PC-3 (cell line): ENCODE data around the gene CAPZA3.

GRCh38 chr12:14257392-14258362, 107.8 kb upstream of the ATF7IP start:
- RAMPAGE, long total RNA: no peak

- RAMPAGE, long total RNA: no peak
These were observed 2.3 kb downstream of the H4C16 start for GRCh38 chr12:14768450-14769275.

GRCh38 chr12:15430283-15430600, 107.9 kb downstream of the PTPRO start:
- RAMPAGE, long total RNA: no peak

DNA sequence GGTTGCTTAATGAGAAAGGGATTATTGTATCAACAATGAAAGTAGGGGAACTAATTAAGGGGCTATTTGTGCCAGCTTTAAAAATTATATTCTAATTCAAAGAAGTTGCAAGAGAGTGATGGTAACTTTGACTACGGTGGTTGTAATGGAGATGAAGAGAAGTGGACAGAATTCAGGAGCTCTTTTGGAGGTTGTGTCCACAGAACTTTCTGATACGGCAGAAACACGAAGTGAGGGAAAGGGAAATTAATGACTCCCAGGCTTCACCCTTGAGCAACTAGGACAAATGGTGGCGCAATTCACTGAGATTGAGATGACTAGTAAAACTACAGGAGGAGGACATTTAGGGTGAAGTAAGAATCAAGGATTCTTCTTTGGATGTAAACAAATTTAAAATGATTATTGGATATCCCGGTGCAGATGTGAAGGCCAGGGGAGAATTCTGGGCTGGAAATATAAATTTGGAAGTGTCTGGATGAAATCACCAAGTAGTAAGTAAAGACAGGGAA, 212.5 kb downstream of the PTPRO start:
- RAMPAGE, long total RNA: no peak

DNA sequence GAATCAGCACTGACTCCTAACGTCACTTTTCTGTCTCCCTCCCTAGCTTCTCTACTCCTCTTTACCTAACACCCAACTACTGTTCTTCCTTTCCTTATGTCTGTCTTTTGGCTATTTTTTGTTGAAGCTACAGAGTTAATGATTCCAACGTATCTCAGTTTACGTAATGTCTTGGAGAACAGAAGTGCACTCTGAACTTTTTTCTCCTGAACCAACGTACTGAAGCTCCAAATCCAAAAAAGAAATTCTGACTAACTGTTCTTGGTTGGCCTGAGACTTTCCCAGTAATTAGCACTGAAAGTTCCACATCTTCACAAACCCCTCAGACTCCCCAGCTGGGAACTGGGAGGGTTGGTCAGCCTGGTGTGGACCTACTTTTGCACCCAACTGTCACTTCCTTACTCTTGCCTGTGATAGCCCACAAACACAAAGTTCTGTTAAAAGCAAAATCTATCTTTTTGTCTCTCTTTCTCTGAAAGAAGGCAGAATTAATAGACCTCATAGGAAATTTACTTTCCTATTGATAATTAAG, 155.2 kb downstream of the EPS8 start:
- RAMPAGE, long total RNA: no peak

- RAMPAGE, long total RNA: no peak
These were observed 90.9 kb downstream of the EPS8 start for GRCh38 chr12:15698145-15698830.

- RAMPAGE, long total RNA: no peak
These were observed 980 bp downstream of the EPS8 start for GRCh38 chr12:15788149-15788666.

GRCh38 chr12:15956176-15956911, 45.2 kb downstream of the DERA start:
- RAMPAGE, long total RNA: no peak

DNA sequence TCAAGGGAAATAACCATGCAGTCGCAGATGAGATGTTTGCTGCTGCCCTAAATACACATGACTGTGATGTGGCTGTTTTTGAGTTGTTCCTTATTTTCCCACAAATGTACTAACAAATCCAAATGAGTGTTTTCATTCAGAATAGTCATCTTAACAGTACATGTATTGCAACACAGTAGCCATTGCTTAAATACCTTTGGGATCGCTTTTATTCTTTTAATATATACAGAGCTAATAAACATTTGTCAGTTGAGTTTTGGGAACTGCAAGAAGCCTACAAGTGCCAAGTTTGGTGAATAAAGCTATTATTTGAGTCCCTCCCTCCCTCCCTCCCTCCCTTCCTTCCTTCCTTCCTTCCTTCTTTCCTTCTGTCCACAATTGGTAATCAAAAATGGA, 101.5 kb downstream of the SLC15A5 start:
- RAMPAGE, long total RNA: no peak

- RAMPAGE, long total RNA: no peak
These were observed 5.4 kb downstream of the LMO3 start for GRCh38 chr12:16600355-16601141.

GRCh38 chr12:17281131-17281603, 675.2 kb upstream of the LMO3 start:
- RAMPAGE, long total RNA: no peak

DNA sequence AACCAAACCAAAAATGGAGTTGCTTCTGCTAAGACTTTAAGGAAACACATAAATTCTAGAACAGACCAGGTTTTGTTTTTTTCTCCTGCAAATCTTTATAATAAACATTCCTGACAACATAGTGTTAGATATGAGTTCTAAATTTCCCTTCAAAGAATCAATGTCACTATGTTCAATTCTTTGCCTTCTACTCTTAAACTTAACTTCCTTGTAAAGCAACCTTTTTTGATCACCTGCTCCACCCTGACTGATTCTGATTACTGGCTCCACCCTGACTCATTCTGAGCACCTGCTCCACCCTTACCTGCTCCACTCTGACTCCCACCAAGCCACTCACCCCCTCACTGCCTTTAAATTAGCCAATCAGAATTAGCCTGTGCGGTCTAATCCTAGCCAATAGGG, 82.6 kb upstream of the RERGL start:
- RAMPAGE, long total RNA: no peak

DNA sequence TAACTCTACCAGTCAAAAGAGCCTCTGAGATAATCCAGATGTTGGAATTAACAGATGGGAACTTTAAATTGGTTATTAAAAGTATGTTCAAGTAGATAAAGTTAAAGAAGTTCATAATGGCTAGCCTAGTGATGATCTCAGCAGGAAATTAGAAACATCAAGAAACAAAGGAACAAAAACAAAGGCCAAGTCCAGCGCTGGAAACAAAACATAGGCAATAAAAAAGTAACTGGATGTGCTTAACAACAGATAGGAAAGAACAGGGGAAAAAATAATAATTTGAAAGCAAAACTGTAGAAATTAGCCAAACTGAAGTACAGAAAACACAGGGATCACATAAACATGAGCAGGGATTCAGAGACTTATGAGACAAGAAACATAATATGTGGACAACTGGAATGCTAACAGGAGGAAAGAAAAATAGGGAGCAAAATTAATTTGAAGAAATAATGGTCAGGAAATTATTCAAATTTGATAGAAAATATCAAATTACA, 23.2 kb downstream of the PIK3C2G start:
- RAMPAGE, long total RNA: no peak

GRCh38 chr12:18643600-18644310, 94.1 kb downstream of the PLCZ1 start:
- RAMPAGE, long total RNA: no peak

GRCh38 chr12:18737853-18738418, at the start of gene CAPZA3:
Gene CAPZA3 (plus strand): TSS chr12:18738119.
- RAMPAGE, long total RNA: no peak

DNA sequence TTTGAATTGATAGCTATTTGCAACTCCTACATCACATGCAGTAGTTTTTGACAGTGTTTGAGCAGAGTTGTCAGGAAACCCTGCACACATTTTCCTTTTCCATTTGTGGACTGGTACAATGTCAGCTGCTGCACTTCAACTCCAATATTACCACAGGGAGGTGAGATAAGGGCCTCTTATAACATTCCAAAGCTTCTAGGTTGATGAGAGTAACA, 93.0 kb upstream of the PLEKHA5 start:
- RAMPAGE, long total RNA: no peak

DNA sequence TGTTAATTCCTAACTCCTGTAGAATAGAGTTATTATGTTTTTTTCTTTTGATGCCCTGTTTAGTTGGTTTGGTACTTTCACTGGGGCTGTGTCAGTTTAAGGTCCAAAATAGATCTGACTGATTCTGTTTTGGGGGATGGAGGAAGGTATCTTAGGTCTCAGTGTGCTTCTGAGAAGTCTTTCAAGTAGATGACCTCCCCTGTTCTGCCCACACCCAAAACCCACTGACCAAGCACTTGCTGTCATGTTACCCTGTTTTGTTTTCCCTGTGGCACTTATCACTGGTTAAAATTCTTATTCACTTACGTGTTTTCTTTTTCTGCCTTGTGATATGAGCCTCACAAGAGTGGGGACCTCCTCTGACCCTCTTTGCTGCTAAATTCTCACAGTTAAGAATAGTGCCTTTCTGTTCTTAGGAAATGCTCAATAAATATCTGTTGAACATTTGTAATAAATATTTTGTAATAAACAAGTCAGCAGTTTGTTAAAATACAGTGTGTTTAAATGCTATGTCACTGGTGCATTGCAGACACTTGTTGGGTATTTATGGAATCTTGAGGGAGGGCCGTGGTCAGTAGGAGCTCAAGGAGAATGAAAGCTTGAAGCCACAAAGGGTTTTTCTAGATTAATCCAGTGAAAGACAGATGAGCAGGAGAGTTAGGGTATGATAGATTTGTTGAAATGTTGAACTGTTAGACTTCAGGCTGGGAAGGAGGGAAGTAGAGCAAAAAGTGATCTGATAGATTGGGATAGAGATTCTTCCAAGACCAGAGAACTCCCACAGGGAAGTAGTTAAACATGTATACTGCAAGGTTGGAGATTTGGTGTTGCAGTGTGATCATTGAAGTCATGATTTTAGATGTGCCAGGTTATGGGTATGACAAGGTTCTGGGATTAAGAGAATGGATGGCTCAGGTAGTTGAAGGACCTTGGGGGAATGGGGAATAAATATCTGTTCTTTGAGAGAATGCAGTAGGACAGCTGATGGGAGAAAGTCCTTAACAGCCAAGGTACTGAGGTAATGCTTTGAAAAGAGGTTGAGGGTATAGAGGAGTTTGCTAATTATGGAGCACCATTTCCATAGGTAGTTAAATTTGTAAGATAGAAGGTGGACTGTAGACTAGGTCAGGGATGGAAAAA, 21.0 kb downstream of the PLEKHA5 start:
- RAMPAGE, long total RNA: no peak

GRCh38 chr12:19213186-19214228, 84.0 kb downstream of the PLEKHA5 start:
- RAMPAGE, long total RNA: no peak

- RAMPAGE, long total RNA: no peak
These were observed 144.4 kb downstream of the PLEKHA5 start for GRCh38 chr12:19273924-19274405.

DNA sequence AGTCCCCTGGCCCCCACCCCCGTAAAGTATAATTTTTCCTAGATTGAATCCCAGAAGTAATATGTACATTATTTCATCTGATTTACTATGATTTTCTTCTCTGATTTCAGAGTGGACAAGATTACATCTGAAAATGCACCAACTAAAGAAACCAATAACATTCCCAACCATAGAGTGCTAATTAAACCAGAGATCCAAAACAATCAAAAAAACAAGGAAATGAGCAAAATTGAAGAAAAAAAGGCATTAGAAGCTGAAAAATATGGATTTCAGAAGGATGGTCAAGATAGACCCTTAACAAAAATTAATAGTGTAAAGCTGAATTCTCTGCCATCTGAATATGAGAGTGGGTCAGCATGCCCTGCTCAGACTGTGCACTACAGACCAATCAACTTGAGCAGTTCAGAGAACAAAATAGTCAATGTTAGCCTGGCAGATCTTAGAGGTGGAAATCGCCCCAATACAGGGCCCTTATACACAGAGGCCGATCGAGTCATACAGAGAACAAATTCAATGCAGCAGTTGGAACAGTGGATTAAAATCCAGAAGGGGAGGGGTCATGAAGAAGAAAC, 145.0 kb downstream of the PLEKHA5 start:
- RAMPAGE, long total RNA: no peak